Neural cell (in vitro differentiated cells): ENCODE data around the gene CHEK2.

DNA sequence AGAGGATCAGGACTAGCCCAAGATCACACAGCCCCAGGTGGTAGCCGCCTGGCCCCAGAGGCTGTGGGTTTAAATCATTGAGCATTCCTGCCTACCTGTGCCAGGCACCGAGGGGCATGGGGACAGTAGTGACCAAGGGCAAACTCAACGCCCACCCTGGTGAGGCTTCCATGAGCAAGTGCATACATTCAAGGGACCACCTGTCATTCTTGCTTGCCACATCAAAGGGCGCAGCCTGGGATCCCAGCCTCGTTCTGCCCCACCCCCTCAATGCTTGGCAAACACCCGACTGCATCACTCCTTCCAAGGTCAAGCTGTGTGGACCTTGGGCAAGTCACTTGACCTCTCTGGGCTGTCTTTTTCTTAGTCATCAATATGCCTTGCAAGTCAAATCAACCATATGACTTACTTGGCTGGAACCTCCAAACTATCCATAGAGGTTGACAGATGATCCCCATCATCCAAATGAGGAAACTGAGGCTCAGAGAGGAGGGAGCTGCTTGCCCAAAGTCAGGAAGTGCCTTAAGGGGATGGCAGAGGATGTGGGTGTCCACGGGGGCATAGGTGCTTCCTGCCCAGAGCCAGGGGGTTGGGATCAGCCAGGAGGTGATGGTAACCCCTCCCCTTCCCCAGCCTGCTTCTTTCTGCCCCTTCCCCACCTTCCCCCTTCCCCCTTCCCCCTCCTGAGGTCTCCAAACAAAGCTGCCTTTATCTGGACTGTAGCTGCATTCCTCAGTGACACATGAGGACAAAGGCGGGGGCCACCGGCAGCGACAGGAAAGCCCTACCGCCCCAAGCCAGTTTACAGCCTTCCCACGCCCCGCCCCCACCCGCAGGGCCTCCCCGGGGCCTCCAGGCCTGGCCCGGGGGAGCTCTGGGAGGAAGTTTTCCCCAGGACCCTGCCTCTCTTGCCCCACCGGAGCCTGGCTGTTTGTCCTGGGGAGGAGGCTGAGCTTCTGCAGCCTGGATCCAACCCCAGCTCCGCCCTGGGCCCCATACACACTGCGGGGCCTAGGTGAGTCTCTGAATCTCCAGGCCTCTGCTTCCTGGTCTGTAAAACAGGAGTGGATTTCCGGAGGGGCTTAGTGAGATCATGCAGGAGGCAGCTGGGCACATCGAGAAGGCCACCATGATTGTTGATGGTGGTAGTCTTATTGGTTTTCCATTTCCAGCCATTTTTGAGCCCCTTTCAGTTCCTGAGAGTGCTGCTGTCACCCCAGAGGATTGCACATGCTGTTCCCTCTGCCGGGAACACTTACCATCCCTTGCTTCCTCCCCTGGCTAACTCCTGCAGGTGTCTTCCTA lies 131.0 kb downstream of the MN1 start:
- RAMPAGE, long total RNA = no peak

DNA sequence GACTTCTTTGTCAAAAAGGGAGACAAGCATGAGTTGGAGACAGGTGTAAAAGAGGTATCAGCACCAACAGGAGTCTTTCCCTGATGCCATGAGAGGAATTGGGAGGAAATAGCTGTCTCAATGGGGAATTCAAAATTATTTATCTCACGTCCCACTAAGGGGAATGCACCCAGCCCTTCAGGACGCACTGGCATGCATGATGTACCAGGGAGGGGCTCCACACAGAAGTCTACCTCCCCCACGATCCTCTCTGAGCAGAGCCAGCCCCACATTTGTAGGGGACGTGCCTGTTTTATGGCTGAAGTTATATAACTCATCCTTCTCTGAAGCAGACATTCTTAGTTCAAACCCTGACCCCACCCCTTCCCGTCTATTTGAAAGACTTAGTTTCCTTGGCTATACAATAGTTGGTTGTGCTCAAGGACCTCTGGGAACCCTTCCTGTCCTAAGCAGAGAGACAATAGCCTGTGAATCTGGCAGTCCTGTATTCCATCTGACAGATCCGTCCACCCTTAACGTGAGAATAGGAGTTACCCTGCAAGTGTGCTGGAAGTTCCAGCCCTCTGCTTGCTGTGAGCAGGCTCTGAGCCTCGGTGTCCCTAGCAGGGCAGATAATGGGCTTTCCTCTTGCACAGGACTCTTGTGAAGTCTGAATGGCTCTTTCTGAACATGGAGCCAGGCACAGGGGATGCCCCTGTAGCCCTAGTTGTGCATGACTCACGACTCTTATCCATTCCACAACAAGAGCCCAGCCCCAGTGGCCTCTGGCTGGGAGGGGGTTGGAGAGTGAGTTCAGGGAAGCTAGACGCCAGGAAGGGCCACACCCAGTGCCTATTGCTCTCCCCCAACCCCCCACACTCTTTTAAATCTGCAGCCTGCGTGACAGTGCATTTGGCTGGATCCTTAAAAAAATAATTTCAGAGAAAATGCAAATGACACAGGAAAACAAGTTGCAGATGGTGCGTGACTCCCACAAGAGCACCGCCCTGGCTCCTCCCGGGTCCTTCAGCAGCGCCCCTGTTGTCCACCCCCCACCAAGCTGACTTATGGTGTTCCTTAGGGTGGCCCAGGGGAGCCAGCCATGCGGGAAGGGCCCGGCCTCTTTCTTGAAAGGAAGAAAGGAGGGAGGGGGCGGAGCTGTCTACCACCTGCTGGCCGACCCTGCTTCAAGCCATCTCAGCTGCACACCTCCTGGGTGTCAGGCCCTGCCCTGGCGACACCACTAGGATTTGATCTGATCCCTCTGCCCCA lies 75.0 kb downstream of the MN1 start:
- RAMPAGE, long total RNA = no peak

- RAMPAGE, long total RNA = no peak
Measured at GRCh38 chr22:27786491-27786904, 15.1 kb downstream of the MN1 start.

DNA sequence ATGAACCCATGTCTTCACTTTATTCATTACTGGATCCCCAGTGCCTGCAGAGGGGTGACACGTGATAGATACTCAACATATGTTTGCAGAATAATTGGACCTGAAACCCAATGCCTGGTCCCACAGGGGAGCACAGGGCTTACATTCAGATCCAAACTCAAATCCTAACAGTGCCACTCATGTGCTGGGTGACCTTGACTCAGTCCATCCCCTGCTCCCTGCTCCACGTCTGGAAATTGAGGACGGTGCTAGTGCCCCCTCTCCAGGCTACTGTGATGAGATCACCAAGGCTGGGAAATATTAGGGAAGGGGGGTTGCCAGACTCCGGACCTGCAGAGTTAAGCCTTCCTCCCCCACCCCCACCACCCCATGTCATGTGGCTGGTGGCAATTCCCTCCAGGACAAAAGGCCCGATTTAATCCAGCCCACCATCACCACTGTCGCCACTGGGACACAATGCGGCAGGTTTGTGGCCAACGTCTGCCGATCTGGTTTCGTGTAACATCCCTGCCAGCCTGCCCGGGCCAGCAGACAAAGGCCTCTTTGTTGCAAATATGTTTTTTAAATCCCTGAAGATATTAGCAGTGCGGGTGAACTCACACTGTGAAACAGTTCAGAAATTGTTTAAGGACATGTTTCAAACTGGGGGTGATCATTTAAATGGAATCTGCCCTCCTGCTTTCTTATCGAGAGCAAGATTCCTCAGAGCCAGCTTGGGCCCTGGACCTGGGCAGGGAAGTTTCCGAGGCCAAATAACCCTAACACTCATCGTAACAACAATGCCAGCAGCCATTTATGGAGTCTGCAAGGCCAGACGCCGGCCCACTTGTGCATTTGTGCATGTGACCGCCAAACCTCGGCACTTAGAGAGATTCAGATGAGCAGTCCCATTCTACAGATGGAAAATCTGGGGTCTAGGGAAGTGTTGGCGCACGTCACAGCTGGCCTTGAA lies 19.6 kb upstream of the MN1 start:
- RAMPAGE, long total RNA = no peak

DNA sequence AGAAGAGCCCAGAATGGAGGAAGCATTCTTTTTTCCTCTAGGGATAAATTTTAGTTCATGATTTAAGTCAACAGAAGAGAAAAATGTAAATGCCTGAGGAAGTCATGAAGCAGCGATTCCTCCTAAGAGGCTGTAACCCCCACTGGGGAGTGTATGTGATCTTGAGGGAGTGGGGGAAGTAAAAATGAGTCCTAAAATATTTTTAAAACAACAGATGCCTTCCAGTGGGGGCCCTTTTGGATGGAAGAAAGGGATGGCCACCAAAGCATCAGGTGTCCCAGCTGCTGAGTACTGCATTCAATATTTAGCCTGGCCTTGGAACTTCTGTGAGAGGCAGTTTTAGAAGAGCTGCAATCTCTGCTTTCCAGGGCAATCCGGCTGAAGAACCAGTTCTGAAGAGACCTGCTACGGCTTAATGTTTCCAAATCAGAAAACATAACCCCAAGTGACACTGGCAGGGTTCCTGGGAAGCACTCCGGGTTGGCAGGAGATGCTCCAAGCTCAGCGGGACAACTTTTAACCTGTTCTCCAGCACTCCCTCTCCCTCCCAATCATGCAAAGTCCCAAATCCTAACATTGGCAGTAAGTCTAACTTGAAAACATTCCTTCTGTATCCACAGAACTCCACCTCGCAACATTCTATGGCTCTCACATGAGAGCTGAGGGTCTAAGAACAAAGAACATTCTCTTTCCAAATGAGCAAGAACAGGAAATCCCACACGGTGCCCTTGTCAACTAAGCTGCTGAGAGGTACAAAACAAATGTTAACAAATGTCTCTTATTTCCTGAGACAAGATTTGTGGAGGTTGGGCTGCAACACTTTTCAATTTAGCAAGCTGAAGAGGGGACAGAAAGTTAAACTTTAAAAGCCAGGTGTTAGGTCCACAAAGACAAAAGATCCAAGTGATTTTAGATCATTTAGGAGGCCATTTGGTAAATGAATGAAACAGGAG lies 48.4 kb upstream of the MN1 start:
- RAMPAGE, long total RNA = no peak

DNA sequence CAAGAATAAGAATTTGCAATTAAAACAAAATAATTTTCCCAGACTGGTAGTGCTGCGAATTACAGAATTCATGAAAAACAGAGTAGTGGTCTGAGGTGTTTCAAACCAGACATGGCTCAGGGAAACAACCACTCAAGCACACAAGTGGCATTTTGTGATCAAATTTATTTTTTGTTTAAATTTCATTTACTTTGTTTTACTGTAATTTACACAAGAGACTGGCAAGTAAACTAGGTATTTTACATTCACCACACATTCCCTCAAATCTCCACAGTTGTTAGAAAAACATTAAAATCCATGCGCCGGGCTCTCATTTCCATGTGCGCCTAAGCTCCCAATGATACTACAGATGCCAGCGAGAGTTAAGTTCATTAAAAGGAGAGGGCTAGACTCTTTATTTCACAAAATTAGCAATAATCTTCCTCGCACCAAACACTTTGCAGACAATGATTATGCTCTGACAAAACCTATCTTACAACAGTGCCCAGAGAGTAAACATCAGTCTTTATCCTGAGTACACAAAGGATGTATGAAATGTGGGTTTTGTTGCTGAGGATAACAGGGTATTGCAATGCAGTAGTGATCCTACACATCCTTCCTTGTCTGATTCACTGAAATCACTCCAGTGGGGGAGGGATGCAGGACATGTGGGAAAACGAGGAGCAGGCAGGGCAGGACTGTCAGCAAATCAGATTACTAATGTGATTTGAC lies 50.1 kb upstream of the MN1 start:
- RAMPAGE, long total RNA = no peak

- RAMPAGE, long total RNA = no peak
Measured at GRCh38 chr22:27865838-27866126, 53.3 kb downstream of the PITPNB start.

- RAMPAGE, long total RNA = no peak
Measured at GRCh38 chr22:27880748-27881325, 38.2 kb downstream of the PITPNB start.

GRCh38 chr22:27885834-27886565 lies 33.1 kb downstream of the PITPNB start:
- RAMPAGE, long total RNA = no peak

- RAMPAGE, long total RNA = no peak
Measured at GRCh38 chr22:27892614-27893265, 26.3 kb downstream of the PITPNB start.

GRCh38 chr22:27896050-27897165 lies 22.6 kb downstream of the PITPNB start:
- RAMPAGE, long total RNA = no peak

- RAMPAGE, long total RNA = start-site peak on the plus strand at chr22:27919423-27919518, 1,097 and 1,054 reads in 2 replicates
Measured at GRCh38 chr22:27919384-27920413, 643 bp upstream of the PITPNB start.

- RAMPAGE, long total RNA = no peak
Measured at GRCh38 chr22:28432928-28433364, 246.7 kb downstream of the TTC28 start.

GRCh38 chr22:28441635-28442172 lies 237.9 kb downstream of the TTC28 start:
- RAMPAGE, long total RNA = no peak

DNA sequence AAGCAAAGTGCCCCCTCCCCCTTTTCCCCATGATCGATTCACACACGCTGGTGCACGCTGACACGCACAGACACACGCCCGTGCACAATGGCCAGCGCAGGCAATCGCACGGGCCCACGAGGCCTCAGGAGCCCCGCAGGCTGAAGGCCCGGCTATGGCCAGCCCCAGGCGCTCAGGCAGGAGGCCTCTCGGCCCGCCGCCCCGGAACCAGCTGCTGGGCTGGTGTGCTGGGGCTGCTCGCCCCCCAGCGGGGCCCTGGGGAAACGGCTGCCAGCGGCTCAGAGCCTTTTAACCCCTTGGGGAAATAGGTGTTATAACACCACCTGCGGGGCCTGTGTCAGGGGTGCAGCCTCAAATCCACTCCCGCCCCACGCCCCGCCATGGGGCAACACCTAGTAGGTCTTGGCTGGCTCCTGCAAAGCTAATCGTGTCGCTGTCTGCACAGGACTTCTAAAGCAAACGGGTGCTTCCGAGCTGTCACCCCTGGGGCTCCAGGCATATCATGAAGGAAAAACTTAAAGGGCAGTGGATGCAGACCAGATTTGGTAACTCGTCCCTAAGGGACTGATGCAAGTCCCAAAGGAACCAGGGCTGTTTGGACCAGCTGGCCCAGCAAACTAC lies 237.4 kb downstream of the TTC28 start:
- RAMPAGE, long total RNA = no peak

- RAMPAGE, long total RNA = no peak
Measured at GRCh38 chr22:28741491-28741890, at the start of gene CHEK2. TSS of gene CHEK2 (minus strand) at chr22:28741820.

- RAMPAGE, long total RNA = no peak
Measured at GRCh38 chr22:28750336-28750724, 8.5 kb downstream of the HSCB start.

DNA sequence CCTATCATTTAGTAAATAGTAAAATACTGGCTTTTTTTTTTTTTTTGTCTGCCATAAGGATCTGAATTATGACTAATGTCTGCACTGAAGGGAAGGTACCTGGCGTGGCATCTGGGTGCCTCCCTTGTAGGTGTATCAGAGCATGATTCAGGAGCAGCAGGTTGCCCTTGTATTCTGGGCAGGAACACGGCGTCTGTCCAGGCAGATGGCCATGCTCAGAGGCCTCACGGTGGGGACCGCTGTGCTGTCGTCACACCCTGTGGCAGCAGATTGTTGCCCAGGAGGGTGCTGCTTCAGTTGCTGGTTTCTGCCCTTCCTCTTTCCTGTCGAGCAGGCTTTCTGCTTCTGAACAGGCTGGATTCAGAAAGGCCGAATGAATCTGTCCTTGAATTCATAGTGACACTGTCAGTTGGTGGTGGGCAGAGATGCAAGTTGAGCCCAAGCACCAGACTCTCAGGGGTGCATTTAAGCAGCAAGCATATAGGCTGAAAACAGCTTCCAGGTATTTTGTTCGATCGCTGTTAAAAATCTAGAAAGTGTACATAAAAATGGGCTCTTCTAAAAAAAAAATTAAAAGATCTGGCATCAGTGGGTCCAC lies 11.0 kb downstream of the ZNRF3 start:
- RAMPAGE, long total RNA = no peak

- RAMPAGE, long total RNA = no peak
Measured at GRCh38 chr22:28923652-28924448, 40.5 kb downstream of the ZNRF3 start.

GRCh38 chr22:28978173-28978726 lies 83.4 kb downstream of the C22orf31 start:
- RAMPAGE, long total RNA = no peak